SJCRH30 (cell line): ENCODE data around the genes TTC39A and EPS15.

- RAMPAGE, long total RNA, result no peak
These were observed 96.6 kb upstream of the TRABD2B start for GRCh38 chr1:48093648-48094259.

GRCh38 chr1:50110122-50110575 lies 1.4 kb downstream of the ELAVL4 start:
- RAMPAGE, long total RNA, result no peak

DNA sequence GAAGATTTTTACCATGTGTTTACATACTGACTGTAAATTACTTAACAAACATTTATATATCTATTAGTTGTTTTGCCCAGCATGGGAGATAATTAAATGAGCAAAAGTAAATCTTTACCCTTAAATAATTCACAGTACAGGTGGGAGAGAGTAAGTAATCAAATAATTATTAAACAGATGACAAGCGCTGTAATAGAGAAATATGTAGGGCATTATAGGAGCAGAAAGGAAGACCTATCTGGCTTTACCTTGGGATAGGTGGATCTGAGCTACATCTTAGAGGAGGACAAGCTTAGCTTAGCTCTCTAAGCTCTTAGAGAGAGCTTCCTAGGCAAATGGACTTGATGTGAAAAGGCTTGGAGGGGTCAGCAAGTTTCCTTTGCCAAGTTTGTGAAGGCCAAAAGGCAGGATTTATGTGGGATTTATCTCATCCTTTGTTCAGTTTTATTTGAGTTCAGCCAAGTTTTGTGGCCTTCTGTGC lies 26.2 kb upstream of the RNF11 start:
- RAMPAGE, long total RNA, result no peak

GRCh38 chr1:51270889-51271737 lies 35.0 kb downstream of the RNF11 start:
- RAMPAGE, long total RNA, result no peak

DNA sequence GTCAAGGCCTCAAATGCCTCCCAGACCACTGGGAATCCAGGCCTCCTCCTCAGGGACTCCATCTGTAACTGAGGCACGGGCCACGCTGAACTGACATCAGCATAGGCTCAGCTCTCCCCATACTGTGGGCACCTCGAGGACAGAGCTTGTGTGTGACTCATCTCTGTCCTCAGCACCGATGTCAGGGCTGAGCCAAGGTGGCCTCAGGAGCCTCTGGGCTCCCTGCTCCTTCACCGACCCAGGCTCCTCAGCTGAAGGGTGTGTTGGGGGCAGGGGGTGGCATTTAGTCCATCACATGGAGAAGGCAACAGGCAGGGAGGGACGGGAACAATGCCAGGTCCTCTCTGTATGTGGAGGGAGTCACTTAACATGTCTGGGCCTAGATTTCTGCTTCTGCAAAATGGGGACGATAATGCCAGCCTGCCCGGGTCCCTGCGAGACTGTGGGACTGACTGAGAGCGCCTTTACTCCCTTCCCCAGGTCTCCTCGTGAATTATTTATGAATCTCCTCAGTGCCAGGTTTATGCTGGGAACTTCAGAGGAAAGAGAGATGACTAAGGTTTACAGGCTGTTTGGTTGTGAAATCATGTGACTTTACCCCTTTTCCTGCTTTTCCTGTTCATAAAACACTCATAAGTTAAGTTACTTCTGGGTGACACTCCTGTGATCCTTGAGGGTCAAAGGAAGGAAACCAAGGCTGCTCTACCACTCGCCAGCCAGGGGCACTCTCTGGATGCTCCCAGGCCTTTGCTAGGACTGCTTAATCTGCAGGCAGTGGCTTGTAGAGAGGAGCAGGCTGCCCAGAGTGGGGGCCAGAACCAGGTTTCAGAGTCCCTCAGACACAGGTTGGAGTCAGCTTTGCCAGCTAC lies 16.2 kb downstream of the TTC39A start:
- RAMPAGE, long total RNA, result no peak

DNA sequence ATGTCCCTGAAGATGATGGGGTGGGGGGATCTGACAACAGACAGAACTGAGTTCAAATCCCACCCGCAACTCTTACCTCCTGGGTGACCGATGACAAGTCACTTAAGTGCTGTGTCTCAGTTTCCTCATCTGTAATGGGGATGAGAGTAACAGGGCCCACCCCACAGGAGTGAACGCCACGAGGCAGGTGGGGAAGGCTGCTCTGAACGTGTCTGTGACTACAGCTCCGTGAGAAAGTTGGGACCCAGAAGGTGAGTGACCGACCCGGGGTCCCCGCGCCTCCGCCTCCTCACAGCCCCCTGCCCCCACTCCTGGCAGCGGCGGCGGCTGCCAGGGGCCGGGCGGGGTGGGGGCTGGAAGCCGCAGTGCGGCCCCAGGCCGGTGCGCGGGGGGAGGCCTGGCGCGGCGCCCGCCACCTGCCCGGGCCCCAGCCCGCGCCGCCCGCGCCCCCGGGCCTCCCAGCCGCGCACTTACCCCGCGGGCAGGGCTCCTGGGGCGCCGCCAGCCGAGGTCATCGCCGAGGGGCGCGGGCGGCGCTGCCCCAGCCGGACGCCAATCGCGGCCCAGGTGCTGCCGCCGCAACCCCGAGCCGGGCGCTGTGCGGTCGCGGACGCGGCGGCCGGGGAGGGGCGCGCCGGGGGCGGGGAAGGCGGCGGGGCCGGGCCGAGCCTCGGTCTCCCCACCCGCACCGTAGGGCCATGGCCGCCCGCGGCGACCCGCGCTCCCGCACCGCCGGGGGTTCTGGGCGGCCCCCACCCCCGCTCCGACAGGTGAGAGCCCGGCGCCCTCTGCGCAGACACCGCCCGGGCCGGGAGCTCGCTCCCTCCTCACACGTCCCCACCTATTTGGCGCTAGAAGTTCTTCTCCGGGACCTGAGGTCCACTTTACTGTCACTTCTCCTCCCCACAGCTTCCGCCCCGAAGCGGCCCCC lies at the start of gene TTC39A:
Gene TTC39A (minus strand): TSS at position 600 of the 931 bp plus-strand sequence.
- RAMPAGE, long total RNA, result no peak

GRCh38 chr1:51330894-51332017 lies 894 bp upstream of the TTC39A start:
- RAMPAGE, long total RNA, result no peak

GRCh38 chr1:51394191-51394701 lies 63.9 kb upstream of the TTC39A start:
- RAMPAGE, long total RNA, result no peak

- RAMPAGE, long total RNA, result no peak
These were observed 1.9 kb downstream of the EPS15 start for GRCh38 chr1:51516945-51517796.

GRCh38 chr1:51519008-51519622 lies at the start of gene EPS15:
TSS of gene EPS15 (minus strand) at chr1:51519266.
- RAMPAGE, long total RNA, result no peak

GRCh38 chr1:51583311-51583973 lies 33.5 kb upstream of the OSBPL9 start:
- RAMPAGE, long total RNA, result no peak

DNA sequence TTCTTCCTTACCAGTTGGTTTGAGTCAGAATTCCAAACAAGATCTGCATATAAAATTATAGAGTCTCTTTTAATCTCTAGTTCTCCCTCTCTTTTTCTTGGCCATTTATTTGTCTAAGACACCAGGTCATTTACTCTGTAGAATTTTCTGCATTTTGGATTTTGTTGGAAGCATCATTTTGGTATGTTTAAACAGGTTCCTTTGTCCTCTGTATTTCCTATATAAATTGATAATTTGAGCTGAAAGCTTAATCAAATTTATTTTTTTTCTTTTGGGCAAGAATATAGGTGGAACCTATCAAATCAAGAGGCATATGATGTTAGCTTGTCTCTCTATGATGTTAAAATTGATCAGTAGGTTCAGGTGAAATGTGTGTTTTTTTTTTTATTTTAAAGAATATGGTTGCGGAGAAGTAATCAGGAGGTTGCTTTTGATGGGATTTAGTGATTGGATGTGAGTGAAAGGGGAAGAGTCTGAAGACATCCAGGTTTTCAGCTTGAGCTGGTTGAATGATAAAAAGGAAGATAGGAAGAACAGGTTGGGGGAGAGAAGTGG lies 4.8 kb downstream of the OSBPL9 start:
- RAMPAGE, long total RNA, result no peak

DNA sequence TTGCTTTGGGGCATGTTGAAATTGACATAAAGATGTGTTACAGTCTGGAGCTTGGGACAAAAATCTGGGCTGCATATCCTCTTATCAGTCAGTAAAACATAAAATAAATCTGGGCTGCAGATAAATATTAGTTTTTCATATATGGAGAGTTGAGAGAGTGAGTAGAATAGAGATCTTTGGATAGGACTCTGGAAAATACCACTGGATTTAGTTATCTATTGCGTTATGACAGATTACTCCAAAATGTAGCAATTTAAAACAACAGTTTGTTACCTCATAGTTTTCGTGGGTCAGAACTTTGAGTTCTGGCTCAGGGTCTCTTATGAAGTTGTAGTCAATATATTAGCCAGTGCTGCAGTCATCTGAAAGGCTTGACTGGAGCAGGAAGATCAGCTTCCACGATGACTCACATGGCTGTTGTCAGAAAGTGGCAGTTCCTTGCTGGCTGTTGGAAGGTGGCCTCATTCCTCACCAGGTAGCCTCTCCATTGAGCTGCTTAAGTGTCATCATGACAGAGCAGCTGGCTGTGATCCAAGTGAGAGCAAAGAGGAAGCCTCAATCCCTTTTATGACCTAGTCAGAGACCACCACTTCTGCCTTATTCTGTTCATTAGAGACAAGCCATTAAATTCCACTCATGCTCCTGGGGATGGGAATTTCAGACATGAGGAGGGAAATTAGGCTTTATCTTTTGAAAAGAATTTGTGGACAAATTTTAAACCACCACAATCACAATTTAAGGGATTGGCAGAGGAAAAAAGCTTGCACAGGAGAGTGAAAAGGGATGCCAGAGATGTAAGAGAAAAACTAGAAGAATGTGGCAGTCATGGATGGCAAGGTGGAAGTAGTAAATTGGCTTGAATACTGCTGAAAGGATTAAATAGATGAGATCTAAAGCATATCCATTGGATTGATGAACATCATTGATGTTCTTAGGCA lies 5.6 kb downstream of the OSBPL9 start:
- RAMPAGE, long total RNA, result no peak

GRCh38 chr1:51636920-51637520 lies 20.1 kb downstream of the OSBPL9 start:
- RAMPAGE, long total RNA, result no peak

- RAMPAGE, long total RNA, result no peak
These were observed 312 bp downstream of the TXNDC12 start for GRCh38 chr1:52054818-52054940.

- RAMPAGE, long total RNA, result no peak
These were observed 51.1 kb downstream of the CC2D1B start for GRCh38 chr1:52314755-52315455.

- RAMPAGE, long total RNA, result no peak
These were observed 581 bp upstream of the TUT4 start for GRCh38 chr1:52553323-52554022.

DNA sequence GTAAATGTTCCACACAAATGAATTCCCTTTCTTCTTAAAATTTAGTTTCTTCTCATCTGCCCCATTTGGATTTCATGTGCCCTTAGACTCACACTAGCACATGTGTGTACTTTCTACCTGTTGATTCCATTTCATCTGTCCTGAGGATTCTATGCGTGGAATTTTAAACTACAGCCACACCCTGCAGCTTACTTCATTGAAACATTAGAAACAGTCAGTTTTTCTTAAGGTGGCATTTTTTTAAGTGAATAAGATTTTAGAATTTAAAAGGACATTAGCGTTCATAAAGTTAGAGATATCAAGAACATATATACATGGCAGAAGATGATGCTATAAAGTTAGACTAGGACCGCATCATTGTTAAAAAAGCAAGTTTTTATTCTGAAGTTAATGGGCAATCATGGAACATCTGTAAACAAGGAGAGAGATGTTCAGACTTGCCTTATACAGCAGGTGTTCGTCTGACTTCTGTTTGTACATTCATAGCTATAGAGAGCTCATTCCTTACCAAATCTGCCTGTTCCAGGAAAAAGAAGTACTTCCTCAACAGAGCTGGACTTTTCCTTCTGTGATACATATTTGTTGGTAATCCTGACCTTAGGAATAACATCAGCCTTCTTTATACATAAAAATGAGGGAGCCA lies 3.9 kb upstream of the TUT4 start:
- RAMPAGE, long total RNA, result no peak

DNA sequence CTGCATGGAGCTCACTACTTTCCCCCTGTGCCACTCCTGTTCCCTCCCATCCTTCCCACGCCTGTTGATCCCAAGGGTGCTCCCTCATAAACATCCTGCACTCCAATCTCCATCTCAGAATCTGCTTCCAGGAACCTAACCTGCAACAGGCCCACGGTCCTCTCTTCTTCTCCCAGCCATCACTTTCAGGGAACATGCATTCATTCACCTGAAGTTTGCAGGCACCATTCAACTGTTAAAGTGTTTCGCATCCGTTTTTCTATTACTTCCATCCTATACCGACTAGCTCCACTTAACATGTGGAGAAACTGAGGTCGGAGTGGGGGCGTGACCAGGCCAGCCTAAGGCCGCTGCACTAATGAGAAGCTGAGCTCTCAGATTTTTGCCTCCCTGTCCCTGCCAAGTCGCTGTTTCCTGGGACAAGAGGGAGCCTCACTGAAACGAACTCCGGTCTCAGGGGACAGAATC lies 418 bp upstream of the GPX7 start:
- RAMPAGE, long total RNA, result no peak

- RAMPAGE, long total RNA, result no peak
These were observed 1.2 kb upstream of the SHISAL2A start for GRCh38 chr1:52631592-52632292.